Metastatic Pancreatic Carcinoma in the Ovary (tissue), 1 donor: ENCODE measurements around a stretch of chr2.

- PRO-cap: no peak
These were observed 46.6 kb downstream of the ODC1 start for GRCh38 chr2:10401405-10401990.

GRCh38 chr2:10404377-10404628 is 43.8 kb downstream of the ODC1 start:
- PRO-cap: no peak

GRCh38 chr2:10493597-10494222 is 45.6 kb upstream of the ODC1 start:
- PRO-cap: no peak

DNA sequence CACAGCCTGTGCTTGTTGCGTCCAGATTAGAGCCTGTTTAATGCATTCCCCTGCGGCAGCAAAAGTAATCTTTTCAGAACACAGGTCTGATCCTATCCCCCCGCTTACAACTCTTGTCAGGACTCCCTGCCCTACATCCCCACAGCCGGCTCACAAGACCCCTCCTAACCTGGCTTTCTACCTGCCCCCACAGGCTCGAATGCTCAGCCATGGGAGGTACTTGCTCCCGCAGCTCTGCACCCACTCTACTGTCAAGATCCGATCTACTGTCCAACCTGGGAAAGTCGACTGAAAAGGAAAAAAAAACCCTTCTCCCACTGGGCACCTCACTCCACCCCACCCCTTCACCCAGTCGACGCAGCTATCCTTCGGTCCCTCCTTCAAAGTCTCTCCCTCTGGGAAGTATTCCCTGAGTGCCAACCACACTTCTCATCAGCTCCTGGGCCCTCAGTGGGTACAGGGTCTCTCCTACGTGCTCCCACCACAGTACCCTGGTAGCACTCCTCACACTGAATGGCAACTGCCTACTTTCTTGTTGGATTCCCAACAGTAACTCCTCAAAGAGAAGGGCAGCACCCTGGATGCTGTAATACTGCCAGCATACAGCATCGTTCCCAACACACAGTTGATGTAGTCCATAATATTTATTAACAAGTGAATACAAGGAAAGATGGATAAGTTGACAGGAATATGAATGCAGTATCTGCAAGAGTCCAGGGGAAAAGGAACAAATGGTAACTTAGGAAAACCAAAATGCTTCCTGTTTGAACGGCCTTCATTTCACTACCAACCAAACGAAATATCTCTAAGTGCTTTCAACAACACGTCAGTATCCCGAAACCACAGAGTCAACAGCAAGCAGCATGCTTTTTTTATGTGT is 47.2 kb downstream of the NOL10 start:
- PRO-cap: no peak

DNA sequence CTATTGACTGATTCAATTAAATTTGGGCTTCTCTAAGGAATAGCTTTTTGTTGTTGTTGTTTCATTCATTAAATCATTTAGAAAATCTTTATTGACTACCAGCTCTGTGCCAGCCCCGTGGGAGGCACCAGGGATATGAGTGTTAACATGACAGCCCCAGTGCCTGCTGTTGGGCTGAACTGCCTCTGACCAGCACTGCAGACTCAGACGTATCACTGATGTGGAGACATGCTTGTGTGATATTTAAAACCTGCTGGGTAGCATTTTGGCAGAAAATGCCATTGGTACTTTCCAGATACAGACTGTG is 38.6 kb upstream of the KCNF1 start:
- PRO-cap: no peak

DNA sequence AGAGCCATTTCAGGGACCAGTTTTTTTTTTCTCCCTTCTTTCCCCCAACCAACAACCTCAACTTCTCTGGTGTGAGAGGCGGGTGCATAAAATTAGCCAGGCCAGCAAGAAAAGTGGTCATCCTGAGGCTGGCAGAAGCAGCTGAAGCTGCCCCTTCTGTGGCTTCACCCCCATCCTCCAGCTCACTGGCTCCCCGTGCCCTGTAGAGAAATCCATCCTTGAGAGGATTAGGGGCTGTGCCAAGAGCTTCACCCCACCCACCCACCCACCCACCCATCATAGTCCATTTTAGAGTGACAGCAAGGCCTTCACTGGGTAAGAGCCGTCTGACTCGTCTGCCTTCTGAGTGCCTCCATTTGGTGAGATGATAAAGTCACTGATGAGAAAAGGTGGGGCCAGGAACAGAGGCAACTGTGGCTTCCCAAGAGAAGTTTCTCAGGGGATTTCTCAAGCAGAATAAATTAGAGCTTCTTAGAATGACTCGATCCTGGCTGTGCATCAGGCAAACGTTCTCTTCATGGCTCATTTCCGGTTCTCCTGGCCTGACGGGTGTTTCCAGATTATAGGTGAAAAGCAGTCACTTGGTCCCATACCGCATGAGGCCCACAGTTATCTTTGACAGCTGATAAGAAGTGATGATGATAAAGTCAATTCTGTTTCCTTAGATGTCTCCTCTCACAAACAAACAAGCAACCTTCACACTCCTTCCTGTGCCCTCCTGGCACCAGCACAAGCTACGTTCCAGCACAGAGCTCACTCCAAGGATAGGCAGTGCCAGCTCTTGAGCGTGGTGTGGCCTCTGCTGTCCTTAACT is 38.0 kb upstream of the KCNF1 start:
- PRO-cap: no peak

GRCh38 chr2:10877773-10878370 is 33.9 kb upstream of the KCNF1 start:
- PRO-cap: no peak

GRCh38 chr2:10912080-10912591 is 402 bp downstream of the KCNF1 start:
- PRO-cap: no peak

GRCh38 chr2:11155776-11156167 is 505 bp downstream of the SLC66A3 start:
- PRO-cap: no peak

DNA sequence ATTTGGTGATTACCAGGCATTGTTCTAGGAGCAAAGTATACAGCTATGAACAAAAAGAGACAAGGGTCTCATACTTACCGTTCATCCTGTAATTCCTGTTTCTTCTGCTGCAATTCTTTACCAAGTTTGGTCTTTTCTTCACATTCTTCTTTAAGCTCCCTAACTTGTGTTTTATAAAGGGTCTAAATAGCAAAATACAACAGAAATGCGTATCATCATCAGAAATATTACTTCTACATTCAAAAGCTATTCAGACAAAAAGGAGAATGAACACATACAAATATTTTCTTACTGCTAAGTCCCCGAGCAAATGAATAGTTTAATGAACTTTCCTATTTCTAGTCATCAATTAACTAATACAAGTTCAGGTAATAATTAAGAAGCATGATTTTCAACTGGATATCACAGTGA is 46.0 kb downstream of the SLC66A3 start:
- PRO-cap: no peak

DNA sequence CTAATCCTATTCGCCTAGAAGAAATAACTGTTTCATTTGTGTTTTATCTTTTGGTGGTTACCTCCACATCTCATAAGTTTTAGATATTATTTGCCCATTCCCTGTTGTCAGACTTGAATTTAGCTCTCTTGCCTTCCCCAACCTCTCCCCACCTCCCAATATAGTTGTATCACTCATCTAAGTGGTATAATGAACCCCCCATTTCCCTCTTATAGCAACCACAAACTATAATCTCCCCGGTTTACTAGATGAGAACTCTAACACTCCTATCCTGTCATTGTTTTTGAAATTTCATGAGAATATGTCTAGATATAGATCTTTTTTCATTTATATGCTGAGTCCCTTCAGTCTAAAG is 48.8 kb downstream of the SLC66A3 start:
- PRO-cap: no peak

DNA sequence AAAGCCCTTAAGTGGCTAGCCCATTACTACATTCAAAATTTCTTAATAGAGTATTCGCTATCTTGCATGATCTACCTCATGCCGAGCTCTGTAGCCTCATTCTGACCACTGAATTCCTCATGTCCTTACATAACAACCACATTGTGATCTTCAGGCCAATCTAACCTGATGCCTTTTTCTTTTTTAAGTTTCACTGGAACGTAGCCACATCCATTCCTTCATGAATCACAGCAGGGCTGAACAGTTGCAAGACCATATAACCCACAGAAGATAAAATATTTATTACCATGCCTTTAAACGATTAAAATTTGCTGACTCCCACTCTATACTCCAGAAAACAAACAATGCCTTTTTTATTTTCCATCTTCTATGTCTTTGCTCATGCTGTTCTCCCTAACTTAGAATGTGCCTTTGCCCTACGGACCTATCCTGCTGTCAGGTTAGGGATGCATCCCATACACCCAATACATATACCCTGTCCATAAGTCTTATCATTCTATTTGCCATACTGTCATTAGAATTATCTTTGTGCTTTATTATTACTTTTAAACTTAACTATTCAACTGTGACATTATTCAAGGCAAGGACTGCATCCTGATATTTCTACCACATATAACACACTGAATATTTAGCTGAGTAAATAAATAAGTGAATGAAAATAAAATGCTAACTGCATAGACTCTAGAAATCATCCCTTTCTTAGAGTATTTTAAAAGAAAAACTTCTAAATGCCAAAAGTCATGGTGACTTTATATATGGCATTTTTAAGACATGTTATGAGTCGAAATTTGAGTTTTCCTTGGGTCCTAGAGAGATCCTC is 58.2 kb downstream of the SLC66A3 start:
- PRO-cap: no peak

- PRO-cap: no peak
These were observed 40.5 kb downstream of the ROCK2 start for GRCh38 chr2:11303779-11304398.

DNA sequence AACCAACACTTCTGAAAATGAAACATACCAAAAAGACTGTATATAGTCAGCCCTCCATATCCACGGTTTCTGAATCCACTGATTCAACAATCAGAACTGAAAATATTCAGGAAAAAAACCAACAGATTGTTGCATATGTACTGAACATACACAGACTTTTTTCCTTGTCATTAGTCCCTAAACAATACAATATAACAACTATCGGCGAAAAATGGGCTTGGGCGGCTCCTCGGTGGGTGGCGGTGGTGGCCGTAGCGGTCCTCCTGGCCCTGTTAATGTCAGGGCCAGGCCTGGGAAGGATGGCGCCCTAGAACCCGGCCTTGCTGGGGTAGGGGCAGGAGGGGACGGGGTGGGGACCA is 36.8 kb downstream of the ROCK2 start:
- PRO-cap: unidirectional peak, plus-strand start at position 208 of the sequence

DNA sequence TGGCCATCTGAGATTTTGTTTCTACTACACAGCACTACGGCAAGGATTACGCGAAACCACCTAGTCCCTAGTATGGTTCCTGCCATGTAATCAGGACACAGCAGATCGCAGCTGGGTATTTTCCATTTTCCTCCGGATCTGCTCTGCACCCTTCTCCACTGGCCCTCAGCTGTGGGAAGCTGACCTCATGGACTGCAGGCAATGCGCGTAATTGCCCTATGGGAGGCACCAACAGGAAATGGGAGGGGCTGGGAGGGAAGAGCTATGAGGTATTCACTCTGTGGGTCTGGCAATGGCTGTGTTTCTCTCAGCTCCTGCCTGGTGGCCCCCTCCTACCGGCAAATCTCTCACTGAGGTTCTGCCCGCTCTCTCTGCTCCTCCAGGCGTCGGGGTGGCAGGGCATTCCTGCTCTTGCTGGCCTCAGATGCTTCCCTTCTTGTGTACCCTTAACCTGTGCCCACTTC is 59.3 kb upstream of the ROCK2 start:
- PRO-cap: bidirectional peak, plus-strand start at position 276 of the sequence, minus-strand start at position 160 of the sequence

- PRO-cap: no peak
These were observed 25.4 kb upstream of the GREB1 start for GRCh38 chr2:11508405-11508889.

DNA sequence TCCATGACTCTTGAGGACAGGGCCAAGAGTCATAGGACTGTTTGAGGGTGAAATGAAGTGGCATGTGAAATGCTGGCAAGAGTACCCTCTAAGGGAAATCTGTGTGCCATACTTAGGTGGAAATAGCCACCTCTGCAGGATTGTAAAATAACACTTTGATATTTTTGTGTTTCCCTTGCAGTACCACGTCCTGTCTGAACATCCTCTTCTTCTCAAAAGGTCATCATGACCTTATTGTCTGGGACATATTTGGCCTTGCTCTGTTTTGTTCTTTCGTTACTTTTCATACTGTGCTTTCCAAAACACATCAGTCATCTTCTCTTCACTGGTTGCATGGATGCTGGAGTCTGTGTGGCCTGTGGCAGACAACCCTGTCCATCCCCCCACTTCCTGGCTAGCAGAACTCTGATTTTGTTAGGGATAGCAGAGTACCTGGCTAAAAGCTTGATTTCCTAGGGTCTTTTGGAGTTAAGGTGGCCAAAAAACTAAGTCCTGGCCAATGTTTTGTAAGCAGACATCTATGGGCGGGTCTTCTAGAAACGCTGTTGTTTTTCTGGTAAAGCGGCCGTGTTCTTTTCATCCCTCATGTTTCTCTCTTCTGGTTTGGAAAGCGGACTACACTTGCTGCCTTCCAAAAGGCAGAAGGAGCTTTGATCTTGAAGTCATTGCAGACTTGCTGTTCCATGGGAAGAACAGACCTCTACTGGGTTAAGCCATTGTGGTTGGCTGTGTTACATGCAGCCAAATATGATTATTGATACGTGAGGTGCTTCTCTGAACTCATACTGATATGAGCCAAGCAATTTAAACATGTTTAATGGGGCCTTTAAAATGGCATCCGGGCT is 9.2 kb upstream of the GREB1 start:
- PRO-cap: no peak

DNA sequence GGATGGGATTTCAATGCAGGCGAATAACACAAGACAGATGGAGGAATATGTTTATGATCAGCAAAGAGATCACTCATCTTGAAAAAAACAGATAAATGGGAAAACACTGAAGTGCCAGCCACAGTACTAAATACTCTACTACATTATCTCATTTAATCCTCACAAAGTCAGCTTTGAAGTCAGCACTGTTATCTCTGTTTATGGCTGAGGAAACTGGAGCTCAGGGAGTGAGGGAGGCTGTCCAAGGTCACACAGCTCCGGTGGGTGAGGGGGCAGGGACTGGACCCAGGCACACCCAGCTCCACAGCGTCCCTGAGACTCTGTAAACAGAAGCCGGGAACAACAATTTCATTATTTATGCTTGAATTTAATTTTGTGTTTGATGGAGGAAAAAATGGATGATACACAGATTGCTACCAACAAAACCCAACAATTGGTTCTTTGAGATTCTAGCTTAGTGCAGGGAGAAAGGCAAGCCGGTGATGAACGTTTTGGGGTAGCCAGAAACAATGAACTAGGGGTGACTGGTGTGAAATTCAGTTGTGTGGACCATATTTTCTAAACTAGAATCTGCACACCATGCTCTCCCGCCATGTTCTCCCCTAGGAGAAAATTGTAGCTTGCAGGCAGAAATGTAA is 512 bp upstream of the GREB1 start:
- PRO-cap: no peak

DNA sequence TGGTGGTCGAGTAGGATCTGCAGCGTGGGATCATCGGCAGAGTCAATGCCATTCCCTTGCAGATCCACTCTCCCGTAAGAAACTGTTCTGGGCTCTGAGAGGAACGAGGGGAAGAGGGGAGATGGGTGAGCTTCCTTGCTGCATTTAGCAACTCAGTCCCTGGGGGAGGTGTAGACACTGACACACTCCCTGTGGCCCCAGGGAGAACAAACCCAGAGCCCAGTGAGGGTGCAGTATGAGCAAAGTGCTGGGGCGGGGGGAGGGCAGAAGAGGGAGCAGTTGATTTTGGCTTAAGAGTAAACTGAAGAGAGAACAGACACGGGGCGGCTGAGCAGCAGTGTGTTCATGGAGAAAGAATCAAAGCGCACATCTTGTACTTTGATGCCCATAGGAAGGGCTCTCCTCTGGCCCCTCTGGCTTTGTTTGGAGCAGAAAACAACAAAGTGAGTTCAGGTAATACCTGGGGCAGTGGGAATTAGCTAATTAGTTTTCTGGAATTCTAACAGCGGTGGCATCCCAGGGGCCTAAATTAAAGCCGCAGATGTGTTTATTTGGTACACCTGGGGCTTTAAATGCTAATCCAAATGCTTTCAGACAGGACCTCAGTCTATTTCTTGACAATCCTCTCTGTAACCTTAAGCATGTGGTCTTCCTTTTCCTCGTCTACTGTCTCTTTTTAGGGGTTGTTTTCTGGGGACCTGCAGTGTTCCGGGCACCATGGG is 8.7 kb downstream of the GREB1 start:
- PRO-cap: no peak

DNA sequence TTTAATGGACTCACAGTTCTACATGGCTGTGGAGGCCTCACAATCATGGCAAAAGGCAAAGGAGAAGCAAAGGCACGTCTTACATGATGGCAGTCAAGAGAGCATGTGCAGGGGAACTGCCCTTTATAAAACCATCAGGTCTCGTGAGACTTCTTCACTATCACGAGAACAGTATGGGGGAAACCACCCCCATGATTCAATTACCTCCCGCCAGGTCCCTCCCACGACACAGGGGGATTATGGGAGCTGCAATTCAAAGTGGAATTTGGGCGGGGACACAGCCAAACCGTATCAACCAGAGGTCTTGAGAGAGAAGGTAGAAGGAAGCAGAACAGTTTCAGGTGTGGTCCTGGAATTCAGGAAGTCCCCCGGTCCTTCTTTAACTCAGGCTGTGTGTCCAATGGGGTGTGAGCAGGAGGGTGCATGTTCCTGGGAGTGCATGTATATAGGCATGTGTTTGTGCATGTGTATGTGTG is 46.2 kb downstream of the GREB1 start:
- PRO-cap: no peak